ENCODE measurements around the gene FOXB1.

- RRBS = no CpG with 5 or more reads among the region's 5 CpGs
Observed at GRCh38 chr15:59553808-59554464, 57.6 kb upstream of the GCNT3 start.

- RRBS = no CpG with 5 or more reads among the region's 2 CpGs
Observed at GRCh38 chr15:59583098-59583410, 28.5 kb upstream of the GCNT3 start.

GRCh38 chr15:59662309-59662602 lies 4.9 kb upstream of the GTF2A2 start:
- RRBS = no CpG with 5 or more reads among the region's 1 CpG

- RRBS = 10% methylated on average over 10 of the region's 47 CpGs
Observed at GRCh38 chr15:60003499-60004430, at the start of gene FOXB1. FOXB1 (plus strand) TSS chr15:60004311.

DNA sequence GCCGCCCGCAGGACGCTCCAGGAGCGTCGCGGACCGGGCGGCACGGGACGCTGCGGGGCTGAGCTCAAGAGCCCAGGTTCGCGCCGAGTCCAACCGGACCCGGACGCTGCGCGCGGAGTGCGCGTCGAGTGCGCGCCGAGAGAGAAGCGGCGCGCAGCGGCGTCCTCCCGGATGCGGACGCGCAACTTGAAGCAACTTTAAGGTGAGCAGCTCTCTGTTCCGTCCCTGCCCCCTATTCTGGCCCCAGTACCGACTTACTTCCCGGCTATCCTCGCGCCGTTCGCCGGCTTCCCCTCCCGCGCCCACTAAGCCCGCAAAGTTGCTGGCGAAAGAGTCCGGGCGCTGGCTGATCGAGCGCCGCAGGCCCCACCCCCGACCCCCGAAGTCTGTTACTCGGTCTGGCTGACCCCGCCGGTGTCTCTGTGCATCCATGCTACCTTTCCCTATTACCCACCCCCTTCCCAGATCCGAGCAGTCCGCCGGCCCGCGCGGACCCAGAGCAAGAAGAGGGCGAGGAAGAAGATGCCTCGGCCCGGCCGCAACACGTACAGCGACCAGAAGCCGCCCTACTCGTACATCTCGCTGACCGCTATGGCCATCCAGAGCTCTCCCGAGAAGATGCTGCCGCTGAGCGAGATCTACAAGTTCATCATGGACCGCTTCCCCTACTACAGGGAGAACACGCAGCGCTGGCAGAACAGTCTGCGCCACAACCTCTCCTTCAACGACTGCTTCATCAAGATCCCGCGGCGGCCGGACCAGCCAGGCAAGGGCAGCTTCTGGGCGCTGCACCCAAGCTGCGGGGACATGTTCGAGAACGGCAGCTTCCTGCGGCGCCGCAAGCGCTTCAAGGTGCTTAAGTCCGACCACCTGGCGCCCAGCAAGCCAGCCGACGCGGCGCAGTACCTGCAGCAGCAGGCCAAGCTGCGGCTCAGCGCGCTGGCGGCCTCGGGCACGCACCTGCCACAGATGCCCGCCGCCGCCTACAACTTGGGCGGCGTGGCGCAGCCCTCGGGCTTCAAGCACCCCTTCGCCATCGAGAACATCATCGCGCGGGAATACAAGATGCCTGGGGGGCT lies 670 bp downstream of the FOXB1 start:
- RRBS = 1% methylated on average over 60 of the region's 117 CpGs

DNA sequence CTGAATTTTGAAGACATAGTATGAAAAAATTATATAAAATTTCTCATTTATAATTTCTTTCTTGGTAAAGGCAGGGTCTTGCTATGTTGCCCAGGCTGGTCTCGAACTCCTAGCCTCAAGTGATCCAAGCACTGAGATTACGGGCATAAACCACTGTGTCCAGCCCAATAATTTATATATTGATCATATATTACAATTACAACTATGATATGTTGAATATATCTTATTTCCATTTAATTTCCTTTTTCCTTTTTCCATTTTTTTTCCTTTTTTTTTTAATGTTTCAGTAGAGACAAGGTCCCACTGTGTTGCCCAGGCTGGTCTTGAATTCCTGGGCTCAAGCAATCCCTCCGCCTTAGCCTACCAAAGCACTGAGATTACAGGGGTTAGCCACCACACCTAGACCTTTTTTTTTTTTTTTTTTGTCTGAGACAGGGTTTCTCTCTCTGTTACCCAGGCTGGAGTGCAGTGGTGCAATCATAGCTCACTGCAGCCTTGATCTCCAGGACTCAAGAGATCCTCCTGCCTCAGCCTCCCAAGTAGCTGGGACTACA lies 9.4 kb downstream of the ANXA2 start:
- RRBS = no CpG with 5 or more reads among the region's 3 CpGs

DNA sequence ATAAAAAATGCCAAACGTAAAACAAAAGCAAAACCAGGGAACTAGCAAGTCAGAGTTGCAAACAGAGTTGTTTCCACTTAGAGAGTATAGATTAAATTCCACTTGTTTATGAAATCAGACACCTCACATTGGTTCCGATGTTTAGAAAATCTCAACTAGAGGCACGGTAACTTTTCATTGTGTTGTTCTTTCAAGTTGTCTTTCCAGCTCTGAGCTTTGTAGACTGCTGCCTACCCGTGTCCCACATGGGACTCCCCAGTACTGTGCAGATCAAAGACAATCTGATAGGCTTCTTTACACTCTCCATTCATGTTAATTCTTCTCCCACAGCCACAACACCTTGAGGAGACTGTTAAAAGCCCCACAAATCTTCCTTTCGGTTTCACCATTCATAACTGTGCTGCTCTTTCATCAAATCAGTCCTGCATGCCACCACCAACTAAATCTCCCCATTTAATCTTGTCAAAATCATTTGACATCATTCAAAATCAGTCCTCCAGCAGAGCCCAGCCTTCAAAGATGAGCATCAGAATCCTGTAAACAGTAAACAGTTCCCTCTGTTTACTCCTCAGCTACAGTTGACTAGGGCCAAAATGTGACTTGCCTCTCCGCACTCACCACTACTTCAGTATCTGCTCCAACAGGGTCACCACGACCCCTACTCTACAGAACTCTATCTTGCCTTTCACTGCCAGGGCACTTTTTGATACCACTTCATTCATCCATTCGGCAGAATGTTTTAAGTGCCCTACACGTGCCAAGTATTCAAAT lies 8.4 kb downstream of the ANXA2 start:
- RRBS = no CpG with 5 or more reads among the region's 9 CpGs

DNA sequence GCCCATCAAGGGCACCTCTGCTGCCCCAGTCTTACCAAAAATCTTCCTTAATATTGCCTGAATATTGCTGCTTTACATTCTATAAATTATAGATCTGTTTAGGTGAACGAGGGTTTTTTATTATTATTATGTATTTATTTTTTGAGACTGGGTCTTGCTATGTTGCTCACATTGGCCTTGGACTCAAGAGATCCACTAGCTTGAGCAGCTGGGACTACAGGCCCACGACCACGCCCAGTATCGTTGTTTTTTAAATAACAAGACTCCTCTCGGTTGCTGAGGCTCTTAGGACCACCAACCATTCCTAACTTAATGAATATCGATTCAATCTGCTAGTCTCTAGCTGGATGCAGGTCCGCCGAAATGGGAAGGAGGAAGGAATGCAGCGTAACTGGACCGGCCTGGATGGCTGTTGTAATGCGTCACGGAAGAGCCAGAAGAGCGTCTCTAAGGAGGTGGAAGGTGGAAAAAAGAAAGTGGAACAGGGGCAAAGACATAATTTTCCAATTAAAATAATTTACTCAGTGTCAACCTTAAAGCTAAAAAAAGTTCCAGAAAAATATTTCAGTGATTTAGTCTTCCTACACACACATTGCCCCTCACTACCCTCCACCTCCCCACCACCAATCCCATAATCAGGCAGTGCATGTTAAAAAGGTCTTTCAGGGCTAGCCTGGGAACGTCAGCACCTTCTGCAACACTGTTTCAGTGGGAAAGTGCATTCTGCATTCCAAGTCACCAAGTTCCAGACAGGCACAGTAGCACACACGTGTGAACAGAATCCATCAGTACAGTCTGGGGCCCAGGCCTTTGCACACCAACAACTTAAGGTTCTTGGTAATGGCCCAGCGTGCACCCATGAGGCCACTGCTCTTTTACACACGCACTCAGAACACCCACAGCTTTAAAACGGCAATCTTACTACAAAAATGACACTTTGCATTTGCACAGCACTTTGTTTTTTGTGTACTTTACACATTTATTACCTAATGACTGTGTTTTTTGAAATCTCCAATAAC lies 1.5 kb downstream of the ANXA2 start:
- RRBS = no CpG with 5 or more reads among the region's 18 CpGs

DNA sequence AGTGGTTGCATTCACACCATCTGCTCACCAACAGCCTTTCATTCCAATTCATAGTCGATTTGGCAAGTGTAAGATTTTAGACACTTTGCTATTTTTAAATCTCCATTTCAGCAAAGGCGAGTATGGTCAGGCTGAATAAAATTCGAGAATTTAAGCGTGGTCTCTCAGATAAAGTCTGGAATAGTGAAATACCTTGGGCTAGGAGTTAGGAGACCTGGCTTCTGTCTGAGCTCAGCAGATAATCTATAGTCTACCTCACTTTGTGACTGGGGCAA lies 29.0 kb upstream of the ICE2 start:
- RRBS = no CpG with 5 or more reads among the region's 4 CpGs

DNA sequence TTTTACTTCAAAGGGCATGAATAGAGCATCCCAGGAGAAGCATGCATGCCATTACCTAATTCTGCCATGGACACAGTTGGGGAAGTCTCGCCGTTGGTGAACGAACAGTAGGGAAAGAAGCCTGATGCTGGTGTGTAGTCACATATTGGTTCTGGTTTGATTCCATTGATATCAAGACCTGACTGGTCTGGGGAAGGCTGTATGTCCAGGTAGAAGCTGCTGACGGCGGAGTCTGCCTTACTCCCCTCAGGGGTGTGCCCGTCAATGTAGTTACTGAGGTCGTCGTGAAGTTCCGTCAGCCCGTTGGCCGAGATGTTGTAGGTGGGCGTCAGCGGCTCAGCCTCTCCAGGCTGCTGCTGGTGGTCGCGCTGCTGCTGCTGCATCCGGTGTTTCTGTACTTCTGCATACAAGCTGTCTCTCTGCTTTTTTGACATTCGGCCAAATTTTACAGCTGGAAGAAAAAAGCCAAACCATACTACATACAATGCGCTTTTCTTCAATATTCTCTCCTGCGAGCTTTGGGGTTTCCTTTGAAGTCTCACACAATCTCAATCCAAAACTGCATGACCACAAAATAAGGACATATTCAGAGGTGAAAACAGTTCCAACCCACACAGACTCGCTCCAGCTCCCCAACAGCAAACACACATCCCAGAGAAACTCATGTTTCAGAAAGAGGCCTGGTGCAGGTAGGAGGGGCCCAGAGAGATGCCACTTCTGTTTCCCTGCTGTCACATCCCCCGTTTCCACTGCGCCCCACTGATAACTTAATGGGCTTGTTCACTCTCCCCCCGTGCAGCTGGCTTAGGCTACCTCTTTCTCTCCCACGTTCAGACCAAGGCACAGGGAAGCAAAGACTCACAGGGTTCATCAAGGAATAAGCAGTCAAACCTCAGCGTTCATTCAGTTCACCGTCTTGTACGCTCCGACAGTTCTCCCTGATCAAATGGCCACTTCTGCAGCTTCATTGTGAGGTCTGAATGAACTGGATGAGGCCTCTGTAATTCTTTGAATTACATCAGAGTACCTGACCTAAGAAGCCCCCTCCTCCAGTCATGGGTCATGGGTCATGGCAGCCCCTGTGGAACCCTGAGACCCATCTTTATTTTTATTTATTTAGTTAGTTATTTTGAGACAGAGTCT lies 32.6 kb upstream of the ICE2 start:
- RRBS = no CpG with 5 or more reads among the region's 28 CpGs

DNA sequence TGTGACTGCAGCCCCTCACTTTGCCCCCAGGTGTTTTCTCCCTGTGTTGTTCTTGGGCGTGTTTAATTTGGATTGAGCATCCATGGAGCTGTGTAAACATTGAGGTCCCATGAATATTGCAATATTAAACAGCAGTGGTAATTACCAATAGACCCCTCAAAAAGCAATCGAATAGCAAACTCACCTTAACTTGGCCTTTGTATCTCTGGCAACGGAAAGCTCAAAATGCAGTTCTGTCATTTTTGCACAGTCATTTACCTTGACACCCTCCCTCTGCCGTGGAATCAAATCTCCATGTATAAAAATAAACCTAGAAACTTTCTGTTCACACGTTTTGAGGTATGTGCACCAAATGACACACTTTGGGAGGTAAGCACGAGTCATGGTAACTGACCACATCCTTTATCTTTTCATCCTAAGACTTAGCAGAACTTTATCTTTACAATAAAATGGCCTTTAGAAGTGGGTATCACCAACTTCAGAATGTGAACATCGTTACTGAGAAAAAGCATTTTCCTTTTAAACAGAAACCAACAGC lies 170.8 kb upstream of the ICE2 start:
- RRBS = no CpG with 5 or more reads among the region's 7 CpGs

DNA sequence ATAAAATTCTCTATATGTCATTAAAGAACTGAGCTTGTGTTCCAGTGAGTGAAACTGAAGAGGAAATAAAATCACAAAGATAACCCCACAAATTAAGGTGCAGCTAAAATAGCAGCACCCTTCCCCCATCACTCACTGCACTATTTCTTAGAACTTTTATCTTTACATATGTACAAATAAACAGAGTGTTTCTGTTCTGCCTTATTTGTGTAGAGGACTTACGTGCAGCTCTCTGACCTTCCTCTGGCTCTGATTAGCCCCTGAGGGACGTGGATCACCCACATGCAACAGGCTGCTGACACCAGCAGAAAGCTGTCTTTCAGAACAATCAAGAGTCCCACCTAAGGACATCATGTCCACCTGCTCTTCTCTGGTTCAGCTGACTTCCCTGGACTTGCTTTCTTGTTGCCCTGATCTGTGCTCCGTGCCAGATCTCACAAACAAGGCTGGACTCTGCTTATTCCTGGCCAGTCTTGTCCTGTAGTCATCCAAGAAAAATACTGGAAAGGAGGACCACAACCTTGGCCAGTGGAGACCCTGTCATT lies 243.4 kb upstream of the ICE2 start:
- RRBS = no CpG with 5 or more reads among the region's 3 CpGs

DNA sequence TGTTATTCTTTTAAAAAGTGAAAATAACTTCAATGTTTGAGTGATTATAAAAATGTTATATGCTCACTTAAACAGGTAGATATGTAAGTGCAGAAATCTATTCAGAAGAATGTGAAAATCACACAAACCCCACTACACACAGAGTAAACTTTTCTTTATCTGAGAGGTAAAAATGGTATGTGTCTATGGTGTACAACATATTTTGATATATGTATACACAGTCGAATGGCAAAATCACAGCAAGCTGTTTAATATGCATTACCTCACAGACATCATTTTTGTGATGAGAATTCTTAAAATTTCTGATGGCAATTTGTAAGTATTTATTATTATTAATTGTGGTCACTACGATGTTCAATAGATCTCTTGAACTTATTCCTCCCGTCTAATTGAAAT lies 263.3 kb upstream of the ICE2 start:
- RRBS = no CpG with 5 or more reads among the region's 3 CpGs

- RRBS = no CpG with 5 or more reads among the region's 4 CpGs
Observed at GRCh38 chr15:60757825-60758261, 278.9 kb upstream of the ICE2 start.

DNA sequence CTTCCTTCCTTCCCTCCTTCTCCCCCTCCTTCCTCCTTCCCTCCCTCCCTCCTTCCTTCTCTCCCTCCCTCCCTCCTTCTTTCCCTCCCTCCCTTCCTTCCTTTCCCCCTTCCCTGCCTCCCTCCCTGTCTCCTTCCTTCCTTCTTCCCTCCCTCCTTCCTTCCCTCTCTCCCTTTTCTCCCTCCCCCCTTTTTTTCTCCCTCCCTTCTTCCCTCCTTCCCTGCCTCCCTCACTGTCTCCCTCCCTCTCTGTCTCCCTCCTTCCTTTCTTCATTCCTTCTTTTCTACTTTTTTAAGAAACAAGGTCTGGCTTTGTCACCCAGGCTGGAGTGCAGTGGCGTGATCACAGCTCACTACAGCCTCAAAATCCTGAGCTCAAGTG lies 131.0 kb downstream of the RORA start:
- RRBS = no CpG with 5 or more reads among the region's 1 CpG

GRCh38 chr15:61170191-61170961 lies 58.7 kb downstream of the RORA start:
- RRBS = no CpG with 5 or more reads among the region's 10 CpGs

- RRBS = no CpG with 5 or more reads among the region's 5 CpGs
Observed at GRCh38 chr15:61195736-61196308, 33.3 kb downstream of the RORA start.

DNA sequence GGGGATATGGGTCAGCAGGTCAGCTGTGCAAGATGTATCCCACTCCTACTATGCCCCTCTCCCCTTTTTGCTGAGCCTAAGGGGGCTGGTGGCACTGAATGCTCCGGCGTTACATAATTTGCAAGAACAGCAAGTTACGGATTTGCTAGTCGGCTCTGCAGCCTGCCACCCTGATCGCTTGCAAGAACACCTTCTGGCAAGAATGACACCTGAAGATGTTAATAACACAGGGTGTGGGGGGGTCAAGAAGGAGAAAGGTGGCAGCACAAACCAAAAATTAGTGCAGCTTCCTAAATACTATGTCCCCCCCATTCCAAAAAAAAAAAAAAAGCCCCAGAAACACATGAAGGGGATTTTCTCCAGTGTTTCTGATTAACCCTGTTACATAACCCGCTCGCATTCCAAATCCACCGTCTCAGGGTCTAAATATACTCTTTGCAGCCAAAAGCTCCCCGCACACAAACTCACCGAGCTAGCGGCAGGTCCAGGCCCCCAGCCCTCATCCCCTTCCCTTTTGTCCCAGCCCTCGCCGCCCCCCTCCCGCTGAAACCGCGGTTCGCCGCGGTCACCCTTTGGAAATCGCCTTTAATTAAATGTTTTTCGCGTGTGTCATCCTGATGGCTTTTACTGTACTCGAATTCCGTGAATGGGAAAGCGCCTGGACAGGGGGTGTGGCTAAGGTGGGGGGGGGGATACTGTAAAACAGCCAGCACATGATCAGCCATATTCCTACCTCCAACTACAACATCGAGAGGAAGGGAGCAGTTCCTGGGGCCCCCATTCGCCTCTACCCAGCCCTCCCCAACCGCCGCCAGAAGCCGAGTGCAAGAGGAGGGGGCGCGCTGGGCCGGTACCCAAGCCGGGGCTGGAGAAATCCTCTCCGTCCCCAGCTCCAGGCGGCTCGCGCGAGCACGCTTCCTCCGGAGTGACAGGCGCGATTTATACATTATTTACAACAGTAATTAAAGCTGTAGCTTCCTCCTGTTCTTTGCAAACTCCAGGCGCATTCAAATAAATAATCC lies 1.9 kb downstream of the RORA start:
- RRBS = 1% methylated on average over 8 of the region's 44 CpGs

DNA sequence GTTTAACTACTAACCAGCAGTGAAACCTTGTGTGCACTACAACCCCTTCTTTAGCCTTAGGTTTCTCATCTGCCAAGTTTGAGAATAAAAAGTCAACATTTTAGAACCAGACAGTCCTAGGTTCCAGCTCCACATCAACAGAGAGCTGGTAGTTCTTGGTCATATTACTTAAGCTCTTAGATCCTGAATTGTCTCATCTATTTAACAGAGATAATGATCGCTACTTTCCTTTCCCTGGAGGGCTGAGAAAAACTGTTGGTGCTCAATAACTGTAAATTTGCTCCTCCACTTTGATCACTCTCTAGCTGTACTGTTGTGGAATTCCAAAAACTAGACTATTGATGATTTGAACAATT lies 160.6 kb upstream of the RORA start:
- RRBS = no CpG with 5 or more reads among the region's 1 CpG

DNA sequence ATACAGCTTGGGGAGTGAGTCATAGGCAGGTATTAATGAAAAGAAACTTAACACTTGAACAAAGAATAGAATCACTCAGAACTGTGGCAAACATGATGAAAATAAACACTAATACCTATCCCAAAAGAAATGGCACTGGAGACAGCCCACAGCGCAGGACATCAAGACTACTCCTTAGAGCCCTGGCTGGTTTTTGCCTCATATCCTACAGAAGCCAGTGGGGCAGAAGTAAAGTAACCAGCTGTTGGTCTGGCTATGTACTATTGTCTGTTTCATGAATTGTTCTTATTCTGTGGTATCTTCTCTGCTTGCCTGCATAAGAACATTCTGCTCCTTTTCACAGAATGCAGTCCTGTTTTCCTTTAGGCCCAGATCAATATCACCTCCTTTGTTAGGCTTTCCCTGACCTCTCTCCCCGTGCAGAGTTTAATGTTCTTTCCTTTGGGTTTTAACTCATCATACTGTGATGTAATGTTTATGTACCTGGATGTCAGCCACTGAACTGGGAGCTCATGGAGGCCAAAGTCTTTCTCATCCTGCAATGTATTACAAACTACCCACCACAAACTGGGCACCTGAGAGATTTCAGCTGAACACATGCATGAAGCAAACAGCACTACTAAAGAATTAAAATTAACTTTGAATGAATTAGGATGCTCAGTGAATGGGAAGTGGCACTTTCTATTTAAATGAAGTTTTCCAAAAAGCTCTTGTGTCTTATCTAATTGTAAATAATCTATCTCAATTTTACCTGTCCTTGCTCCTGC lies 192.7 kb upstream of the RORA start:
- RRBS = no CpG with 5 or more reads among the region's 2 CpGs